T47D (cell line): ENCODE measurements around a stretch of chr19.

DNA sequence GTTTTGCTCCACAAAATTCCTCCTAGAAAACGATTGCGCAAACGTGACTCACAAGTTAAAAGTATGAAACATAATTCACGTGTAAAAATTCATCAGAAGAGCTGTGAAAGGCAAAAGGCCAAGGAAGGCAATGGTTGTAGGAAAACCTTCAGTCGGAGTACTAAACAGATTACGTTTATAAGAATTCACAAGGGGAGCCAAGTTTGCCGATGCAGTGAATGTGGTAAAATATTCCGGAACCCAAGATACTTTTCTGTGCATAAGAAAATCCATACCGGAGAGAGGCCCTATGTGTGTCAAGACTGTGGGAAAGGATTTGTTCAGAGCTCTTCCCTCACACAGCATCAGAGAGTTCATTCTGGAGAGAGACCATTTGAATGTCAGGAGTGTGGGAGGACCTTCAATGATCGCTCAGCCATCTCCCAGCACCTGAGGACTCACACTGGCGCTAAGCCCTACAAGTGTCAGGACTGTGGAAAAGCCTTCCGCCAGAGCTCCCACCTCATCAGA is 16.2 kb upstream of the ZNF544 start:
- RRBS: no CpG with 5 or more reads among the region's 12 CpGs

- RRBS: no CpG with 5 or more reads among the region's 6 CpGs
Observed at GRCh38 chr19:58385065-58385473, 2.0 kb upstream of the RPS5 start.

DNA sequence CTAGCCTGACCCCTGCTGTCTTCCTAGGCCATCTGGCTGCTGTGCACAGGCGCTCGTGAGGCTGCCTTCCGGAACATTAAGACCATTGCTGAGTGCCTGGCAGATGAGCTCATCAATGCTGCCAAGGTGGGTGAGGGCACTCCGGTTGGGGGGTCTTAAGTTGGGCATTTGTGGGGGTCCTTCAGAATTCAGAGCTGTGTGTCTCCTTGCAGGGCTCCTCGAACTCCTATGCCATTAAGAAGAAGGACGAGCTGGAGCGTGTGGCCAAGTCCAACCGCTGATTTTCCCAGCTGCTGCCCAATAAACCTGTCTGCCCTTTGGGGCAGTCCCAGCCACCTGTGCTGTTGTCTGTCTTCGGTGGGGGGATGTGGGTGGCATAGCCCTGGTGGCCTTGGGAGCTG is 986 bp upstream of the RNF225 start:
- RRBS: 87% methylated on average over 1 of the region's 9 CpGs

GRCh38 chr19:58401088-58402184 is 6.0 kb downstream of the RNF225 start:
- RRBS: no CpG with 5 or more reads among the region's 84 CpGs

- RRBS: no CpG with 5 or more reads among the region's 9 CpGs
Observed at GRCh38 chr19:58472860-58473926, 3.0 kb upstream of the ZNF446 start.